Epithelial cell of prostate (primary cell): ENCODE measurements around the genes NHERF2, RNPS1 and ZG16B.

- RRBS, result 1% methylated on average over 52 of the region's 125 CpGs
Measured at GRCh38 chr16:2026438-2027569, at the start of gene NHERF2. NHERF2 (plus strand) TSS chr16:2026902.

DNA sequence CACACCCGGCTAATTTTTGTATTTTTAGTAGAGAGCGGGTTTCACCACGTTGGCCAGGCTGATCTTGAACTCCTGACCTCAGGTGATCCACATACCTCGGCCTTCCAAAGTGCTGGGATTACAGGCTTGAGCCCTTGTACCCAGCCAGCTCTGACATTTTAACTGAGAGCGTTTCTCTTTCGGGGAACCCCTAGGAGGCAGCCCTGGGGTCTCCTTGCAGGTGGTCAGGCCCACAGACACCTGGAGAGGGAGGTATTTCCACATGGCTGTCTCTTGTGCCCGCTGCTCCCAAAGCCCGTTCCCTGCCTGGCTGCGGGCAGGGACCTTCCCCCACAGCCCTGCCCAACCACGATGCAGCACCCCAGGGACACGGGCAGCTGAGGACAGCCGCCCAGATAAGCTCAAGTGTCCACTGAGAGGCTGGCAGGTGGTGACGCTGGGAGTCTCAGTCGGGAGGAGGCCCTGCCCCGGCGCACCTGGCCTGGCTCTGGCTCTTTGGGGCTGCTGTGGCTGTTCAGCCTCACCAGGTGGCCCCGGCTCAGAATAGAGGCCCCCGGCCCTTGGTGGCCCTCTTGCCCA is 5.6 kb downstream of the NTHL1 start:
- RRBS, result 90% methylated on average over 4 of the region's 18 CpGs

- RRBS, result 93% methylated on average over 3 of the region's 42 CpGs
Measured at GRCh38 chr16:2088937-2090062, 41.5 kb downstream of the TSC2 start.

- RRBS, result 55% methylated on average over 2 of the region's 30 CpGs
Measured at GRCh38 chr16:2159027-2159948, 3.7 kb downstream of the TRAF7 start.

- RRBS, result 4% methylated on average over 14 of the region's 27 CpGs
Measured at GRCh38 chr16:2195401-2195932, 938 bp downstream of the CASKIN1 start.

- RRBS, result 58% methylated on average over 2 of the region's 27 CpGs
Measured at GRCh38 chr16:2211915-2213095, 1.6 kb upstream of the BRICD5 start.

GRCh38 chr16:2267463-2268273 is at the start of gene RNPS1:
RNPS1 (minus strand) TSS chr16:2268126.
- RRBS, result under 1% methylated on average over 23 of the region's 100 CpGs

DNA sequence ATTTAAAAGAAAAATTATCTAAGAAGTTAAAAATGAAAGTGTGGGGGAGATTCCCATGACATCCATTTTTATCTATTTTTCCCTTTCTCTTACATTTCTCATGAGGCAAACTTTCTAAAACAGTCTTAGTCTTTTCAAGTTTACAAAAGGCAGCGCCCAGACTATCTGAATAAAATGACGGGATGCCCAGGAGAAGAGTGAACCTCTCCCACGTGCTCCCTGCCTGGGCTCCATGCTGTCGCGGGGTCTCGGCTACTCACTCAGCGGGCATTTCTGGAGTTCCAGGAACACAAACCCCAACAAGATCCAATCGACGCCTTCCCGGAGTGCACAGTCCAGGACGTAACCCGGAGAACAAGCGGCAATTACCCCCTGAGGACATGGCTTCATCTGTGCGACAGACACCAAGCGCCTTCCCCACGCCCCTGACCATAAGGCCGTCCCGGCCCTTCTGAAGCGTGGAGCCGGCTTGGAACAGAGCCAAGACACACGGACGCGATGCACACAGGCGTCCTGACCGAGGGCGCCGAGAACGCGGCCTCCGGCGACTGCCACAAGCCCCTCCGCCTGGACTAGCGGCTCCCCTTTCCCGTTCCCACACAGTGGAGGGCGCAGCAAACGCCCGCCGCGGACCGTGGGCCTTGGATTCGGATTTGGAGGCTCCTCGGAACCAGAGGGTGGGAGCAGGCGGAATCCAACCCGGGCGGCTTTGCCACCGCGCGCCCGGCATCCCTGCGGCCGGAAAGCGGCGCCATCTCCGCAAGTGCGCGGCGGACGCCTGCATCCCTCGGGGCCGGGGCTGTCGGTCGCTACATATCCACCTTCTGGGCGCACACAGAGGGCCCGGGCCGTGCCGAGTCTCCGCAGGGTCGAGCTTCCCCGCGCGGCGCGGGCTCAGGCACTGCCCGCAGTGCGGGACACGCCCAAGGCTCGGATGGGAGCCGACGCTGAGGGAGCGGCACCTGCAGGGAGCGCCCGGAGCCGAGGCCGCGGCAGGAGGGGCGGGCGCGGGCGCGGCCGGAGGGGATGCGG is 817 bp downstream of the ABCA3 start:
- RRBS, result 2% methylated on average over 42 of the region's 92 CpGs

GRCh38 chr16:2484904-2485318 is 10.0 kb downstream of the TBC1D24 start:
- RRBS, result no CpG with 5 or more reads among the region's 10 CpGs

DNA sequence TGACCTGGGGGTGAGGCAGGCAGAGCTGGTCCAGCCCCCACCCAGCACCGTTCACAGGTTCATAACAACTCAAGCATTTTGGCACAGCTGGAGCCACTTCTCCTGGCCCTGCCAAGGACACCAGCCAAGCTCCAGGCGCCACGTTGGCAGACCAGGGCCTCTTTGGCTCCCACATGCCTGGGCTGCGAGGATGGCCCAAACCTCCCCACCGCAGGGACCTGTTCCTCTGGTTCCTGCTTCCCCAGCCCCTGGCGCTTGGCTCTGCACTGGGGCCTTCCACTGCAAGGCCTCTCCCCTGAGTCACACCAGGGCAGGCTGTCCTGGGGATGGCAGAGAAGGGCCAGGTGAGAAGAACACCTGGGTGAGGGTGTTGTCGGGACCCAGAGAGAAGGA is 14.9 kb upstream of the ATP6V0C start:
- RRBS, result no CpG with 5 or more reads among the region's 7 CpGs

DNA sequence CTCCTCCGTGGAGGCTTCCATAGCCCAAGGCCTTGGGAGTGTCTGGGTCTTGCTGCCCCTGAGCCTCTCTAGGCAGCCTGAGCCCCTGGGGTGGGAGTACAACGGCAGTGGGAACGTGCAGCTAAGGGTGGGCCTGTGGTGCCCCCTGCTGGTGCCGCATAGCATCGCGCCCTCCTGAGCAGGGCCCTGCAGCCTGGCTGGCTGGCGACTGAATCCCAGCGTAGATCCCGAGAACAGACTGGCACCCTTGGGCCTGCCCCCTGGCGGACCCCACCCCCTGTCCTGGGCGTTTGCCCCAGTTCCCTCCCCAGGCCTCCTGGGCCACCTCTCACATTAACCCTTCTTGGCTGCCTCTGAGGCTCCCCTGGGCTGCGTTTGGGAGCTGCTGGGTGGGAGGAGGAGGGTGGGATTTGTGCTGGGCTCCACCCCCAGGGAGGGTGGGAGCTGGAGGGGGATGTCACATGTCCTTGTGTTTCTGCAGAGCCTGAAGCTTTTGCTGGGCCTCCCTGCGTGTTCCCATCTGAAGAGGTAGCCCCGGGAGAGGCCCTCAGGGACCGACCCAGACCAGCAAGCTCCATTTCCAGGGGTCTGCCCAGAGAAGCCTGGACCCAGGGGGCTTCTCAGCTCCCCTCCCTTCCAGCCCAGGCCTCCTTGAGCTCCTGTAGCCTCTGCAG is 12.4 kb upstream of the ATP6V0C start:
- RRBS, result no CpG with 5 or more reads among the region's 15 CpGs

DNA sequence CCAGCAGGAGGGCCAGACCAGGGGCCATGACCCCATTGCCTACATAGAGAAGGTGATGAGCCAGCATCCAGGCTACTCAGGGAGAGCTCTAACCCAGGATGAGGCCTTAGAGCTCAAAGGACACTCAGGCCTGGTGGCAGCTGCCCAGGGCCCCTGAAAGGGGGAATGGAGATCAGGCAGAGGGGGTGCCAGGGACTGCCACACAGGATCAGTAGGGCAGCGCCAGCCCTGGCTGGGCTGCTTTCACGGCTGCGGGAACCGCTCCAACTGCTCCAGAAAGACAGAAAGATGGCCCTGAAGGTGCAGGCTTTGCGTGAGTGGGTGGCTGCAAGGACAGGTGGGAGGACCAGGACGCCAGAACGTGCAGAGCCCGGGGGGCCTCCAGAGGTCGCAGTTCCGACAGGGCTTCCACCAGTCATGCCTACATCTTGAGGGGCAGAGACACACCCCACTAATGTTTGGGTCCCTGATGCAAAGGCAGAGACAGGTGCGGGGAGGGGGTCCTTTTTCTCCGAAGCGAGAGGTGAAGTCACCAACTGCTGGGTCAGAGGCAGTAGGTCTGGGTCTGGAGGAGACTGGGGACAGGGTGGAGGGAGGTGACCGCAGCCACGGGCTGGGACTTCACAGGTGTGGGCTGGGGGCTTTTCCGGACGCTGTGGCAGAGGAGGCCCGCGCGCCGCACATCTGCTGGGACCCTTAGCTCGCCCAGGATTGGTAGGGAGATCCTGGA is 804 bp upstream of the ATP6V0C start:
- RRBS, result 5% methylated on average over 6 of the region's 22 CpGs

GRCh38 chr16:2532446-2533424 is 1.5 kb upstream of the CEMP1 start:
- RRBS, result no CpG with 5 or more reads among the region's 48 CpGs

- RRBS, result no CpG with 5 or more reads among the region's 30 CpGs
Measured at GRCh38 chr16:2686984-2687917, 4.9 kb downstream of the KCTD5 start.

GRCh38 chr16:2755523-2756032 is 3.1 kb downstream of the SRRM2 start:
- RRBS, result no CpG with 5 or more reads among the region's 3 CpGs

- RRBS, result 97% methylated on average over 4 of the region's 29 CpGs
Measured at GRCh38 chr16:2761724-2762336, 9.4 kb downstream of the SRRM2 start.

DNA sequence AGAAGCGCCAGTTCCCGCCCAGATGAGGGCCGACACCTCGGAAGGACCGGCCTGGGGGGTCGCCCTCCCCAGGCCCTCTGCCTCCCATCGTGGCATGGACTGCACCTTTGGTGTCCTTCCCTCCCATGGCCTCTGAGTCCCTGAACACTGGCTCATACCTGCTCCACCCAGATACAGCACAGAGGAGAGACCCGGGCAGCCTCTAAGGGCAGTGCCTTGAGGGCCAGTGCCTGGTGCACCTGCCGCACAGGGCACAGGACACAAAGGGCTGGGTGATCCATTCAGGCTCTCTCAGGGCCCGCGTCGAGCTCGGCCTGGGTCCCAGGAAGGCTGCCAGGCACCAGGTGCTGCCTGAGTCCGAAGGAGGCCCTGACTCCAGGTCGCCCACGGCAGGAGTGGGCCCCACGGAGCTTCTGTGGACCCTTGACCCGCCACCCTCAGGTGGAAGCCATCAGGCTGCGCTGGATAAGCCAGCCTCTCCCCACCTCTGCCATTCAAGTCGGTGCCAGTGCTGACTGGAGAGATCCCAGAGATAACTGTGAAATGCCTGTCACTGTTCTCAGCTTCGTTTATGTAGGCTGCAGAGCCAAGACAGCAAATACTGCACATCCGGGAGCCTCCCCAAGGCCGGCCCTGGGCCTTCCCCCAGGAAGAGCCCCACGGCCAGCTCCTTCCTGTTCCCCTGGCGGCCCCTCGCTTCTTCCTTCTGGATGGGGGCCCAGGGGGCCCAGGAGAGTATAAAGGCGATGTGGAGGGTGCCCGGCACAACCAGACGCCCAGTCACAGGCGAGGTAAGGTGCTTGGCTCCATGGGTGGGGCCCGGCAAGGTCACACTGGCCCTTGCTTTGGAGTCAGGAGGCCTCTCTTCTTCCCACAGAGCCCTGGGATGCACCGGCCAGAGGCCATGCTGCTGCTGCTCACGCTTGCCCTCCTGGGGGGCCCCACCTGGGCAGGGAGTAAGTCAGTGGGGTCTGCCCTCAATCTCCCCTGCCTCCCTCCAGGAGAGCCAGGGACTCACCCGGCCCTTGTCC is at the start of gene ZG16B:
TSS of gene ZG16B (plus strand) at position 766 of the 1,031 bp plus-strand sequence.
- RRBS, result 13% methylated on average over 10 of the region's 34 CpGs

DNA sequence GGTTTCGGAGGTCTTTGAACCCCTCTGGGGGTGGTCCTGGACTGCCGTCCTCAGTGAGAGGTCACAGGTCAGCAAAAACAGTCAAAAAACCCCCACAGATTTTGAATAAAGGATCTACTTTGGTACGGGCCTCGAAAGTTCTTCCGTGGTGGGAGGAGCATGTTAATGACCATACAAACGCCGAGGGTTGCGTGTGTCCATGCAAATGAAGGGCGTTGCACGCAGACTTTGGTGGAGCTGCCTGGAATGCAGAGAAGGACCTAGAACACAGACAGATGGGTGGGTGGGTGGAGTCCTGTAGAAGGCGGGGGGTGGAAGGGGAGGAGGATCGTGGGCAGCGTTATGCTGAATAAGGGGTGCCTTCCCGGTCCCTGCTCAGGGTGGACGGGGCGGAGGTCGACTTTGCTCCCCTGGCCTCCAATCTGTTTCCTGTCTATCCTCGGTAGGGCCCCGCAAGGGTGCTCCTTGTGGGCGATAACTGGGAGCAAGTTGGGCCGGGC is 842 bp upstream of the PAQR4 start:
- RRBS, result no CpG with 5 or more reads among the region's 21 CpGs

- RRBS, result no CpG with 5 or more reads among the region's 8 CpGs
Measured at GRCh38 chr16:2981912-2982476, 1.7 kb upstream of the PKMYT1 start.